B cell (primary cell): Measurements from ENCODE around the gene CCDC141.

DNA sequence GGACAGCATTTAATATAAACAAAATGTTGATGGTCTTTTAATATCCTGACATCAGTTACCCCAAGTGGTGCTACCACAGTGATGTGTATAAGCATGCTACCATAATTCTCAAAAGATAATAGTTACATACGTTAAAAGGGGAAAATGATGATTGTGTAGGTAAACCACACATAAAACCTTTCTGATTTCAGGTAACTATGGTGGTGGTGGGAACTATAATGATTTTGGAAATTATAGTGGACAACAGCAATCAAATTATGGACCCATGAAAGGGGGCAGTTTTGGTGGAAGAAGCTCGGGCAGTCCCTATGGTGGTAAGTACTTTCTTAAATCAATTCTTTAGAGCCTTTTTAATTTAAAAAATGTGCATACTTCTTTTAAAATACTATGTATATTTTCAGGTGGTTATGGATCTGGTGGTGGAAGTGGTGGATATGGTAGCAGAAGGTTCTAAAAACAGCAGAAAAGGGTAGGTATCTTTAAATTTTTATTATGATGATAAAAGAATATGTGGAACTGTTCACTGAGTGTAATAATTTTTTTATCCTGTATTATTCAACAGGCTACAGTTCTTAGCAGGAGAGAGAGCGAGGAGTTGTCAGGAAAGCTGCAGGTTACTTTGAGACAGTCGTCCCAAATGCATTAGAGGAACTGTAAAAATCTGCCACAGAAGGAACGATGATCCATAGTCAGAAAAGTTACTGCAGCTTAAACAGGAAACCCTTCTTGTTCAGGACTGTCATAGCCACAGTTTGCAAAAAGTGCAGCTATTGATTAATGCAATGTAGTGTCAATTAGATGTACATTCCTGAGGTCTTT, 6.5 kb downstream of the HNRNPA3 start:
- PRO-cap: no peak
- CAGE, long polyA plus RNA: no peak

- PRO-cap: no peak
- CAGE, long polyA plus RNA: no peak
Observed at GRCh38 chr2:177225914-177226344, 13.3 kb downstream of the HNRNPA3 start.

DNA sequence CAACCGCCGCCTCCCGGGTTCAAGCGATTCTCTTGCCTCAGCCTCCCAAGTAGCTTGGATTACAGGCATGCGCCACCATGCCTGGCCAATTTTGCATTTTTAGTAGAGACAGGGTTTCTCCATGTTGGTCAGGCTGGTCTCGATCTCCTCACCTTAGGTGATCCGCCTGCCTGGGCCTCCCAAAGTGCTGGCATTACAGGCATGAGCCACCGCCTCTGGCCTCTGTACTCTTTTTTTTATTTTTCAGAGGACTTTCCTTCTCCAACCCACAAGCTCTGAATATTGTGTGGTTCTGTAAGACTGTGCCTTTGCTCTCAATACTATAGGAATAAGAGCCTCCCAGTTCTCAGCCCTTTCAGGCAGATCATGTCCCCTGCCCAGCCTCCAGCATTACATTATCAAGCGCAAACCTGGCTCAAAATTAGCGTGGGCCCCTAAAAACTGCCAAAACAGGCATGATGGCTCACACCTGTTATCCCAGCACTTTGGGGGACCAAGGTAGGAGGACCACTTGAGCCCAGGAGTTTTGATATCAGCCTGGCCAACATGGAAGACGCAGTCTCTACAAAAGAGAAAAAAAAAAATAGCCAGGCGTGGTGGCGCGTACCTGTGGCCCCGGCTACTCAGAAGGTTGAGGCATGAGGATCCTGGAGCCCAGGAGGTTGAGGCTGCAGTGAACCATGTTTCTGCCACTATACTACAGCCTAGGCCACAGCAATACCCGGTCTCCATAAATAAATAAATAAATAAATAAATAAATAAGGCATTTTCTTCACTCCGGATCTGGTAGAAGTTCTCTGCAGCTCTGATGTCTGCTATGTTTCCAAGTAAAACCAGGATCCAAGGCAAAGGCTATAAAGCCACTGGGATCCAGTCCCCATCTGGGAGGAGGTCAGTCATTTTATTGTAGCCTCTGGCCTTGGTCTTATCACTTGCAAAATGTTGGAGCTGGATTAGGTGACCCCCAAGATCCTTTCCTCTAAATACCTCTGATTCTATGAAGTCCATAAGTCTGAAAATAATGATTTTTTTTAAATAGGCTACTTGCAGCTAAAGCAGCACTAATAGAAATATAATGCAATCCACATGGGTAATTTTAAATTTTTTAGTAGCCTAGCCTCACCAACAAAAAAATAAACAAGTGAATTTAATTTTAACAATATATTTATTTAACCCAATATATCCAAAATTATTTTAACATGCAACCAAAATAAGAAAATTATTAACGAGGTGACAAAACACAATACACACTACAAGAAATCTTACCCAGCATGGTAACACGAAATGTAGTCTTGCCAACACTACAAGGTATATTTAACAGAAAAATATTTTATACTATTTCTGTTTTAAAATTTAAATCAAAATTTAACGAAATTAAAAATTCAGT, 15.5 kb downstream of the NFE2L2 start:
- PRO-cap: bidirectional peak, plus-strand start at position 353 of the sequence, minus-strand start at position 268 of the sequence
- CAGE, long polyA plus RNA: no peak

GRCh38 chr2:177257775-177258868, 6.4 kb downstream of the NFE2L2 start:
- PRO-cap: no peak
- CAGE, long polyA plus RNA: no peak

DNA sequence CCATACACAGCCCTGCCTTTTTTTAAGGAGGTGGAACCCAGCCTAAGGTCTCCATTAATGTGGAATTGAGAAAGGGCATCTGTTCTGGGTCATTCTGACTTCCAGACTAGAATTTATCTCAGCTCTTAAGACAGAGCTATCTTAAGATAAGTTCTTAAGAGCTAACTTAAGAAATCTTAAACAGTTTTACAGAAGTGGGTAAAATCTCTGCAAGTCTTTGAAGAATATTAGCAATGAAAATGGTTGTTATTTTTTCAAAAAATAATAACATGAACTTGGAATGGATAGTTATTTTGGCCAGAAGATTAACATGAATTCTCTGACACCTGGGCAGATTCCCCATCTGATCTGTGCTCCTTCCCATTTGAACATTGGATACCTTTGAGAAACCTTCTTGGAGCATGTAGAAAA, 42.2 kb upstream of the NFE2L2 start:
- PRO-cap: no peak
- CAGE, long polyA plus RNA: no peak

- PRO-cap: no peak
- CAGE, long polyA plus RNA: no peak
Observed at GRCh38 chr2:178281753-178282523, 87.6 kb downstream of the OSBPL6 start.

- PRO-cap: no peak
- CAGE, long polyA plus RNA: no peak
Observed at GRCh38 chr2:178441176-178441768, 9.7 kb downstream of the PRKRA start.

DNA sequence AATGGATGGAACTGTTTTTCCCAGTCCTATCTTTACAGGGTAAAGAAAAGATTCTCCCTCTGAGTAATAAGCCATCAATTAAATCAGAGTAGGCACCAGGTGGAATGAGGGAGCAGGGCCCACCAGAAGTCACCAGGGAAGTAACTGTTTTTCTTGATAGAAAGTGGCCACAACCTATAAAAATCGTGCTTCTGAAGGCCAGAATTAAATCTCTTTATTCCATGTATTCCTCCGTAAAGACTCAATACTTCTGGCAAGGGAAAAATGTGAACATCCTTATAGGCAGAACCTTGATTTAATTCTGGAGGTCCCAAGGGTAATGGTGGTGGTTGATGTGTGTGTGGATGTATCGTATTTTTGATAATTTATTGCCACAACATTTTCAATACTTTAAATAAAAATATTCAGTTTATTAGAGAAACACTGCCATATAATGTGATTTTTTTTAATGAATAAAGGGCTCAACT, 667 bp downstream of the FKBP7 start:
- PRO-cap: no peak
- CAGE, long polyA plus RNA: no peak

- PRO-cap: unidirectional peak, minus-strand start at chr2:178479111
- CAGE, long polyA plus RNA: no peak
Observed at GRCh38 chr2:178478773-178479612, 593 bp upstream of the FKBP7 start.

- PRO-cap: no peak
- CAGE, long polyA plus RNA: no peak
Observed at GRCh38 chr2:178490374-178490983, 10.2 kb downstream of the PLEKHA3 start.

DNA sequence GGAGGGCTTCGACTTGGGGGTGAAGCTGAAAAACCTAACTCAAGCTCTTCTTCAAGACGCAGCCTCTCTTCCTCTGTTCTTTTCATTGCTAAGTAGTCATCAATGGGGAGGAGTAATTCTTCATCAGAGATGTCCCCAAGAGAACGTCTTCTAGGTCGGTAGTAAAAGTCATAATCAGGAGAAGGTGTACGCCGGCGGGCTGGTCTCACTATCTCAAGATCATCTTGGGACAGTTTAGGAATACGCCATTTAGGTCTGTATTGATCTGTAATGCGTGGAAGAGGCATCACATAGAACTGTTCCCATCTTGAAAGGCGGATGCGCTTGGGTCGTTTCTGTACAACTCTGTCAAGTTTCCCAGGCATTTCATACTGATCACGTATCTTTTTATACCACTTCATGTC, 52.3 kb downstream of the PLEKHA3 start:
- PRO-cap: no peak
- CAGE, long polyA plus RNA: no peak

DNA sequence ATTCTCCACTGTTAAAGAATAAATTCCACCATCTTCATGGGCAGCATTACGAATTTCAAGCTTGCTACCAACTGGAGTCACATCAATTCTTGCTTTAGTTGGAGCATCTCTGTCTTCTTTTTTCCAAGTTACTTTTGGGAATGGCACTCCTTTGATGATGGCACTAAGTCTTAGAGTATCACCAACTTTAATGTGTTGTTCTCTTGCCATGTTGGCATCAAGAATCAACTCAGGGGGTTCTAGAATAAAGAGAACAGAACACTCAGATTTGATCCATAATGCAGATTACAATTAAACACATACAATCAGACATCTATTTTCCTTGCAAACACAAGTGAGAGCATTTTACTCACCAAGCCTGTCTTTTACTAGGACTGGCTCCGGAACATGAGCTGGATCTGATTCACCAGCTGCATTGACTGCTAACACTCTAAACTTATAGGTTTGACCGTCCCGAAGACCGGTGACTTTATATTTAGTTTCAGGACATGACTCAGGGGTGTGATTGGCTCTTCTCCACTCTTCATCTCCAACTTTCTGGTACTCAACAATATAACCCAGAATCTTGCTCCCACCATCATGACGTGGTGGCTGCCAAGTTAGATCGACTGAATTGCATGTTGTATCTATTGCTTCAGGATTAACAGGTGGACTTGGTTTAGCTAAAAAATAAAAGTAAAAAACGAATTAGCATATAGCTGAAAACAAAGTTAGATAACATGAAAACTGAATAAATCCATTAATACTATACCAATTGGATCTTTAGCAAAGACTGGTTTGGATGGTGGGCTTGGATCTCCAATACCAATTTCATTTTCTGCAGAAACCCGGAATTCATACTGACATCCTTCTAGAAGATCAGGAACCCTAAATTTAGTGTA, 112.4 kb downstream of the PLEKHA3 start:
- PRO-cap: no peak
- CAGE, long polyA plus RNA: no peak

DNA sequence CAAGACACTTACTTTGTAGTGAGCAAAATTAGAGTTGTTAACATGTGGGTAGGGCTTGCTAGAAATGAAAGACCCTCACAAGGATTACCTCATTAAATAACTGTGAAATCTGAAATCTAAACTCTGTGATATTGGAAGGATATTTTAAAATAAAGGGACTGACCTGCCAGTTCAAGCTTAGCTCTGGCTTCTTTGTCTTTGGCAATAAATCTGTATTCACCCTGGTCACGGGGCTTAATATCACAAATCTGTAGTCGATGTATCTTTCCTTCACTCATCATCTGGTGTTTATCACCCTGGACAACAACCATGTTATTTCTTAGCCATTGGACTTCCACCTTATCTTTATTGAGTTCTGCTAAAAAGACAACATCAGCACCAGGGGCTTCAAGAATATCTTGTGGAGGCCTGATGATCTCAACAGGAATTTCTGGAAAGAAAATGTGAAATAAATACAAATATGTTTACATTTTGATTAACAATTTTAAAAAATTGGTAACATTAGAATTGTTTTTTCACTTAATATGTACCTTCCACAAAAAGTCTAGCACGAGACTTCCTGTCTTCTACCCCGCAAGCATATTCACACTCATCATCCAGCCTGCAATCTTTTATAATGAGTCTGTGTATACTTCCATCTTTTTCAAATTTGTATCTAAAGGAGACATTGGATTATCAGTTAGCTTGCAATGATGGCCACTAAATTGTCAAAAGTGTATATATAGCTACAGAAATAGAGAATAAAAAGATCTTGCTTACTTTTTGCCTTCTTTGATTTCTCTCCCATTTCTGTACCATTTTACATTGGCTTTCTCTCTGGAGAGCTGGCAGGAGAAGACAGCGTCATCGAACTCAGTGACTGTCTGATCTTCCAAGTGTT, 139.4 kb downstream of the PLEKHA3 start:
- PRO-cap: no peak
- CAGE, long polyA plus RNA: no peak

GRCh38 chr2:178719297-178719702, 87.9 kb downstream of the TTN start:
- PRO-cap: no peak
- CAGE, long polyA plus RNA: no peak

DNA sequence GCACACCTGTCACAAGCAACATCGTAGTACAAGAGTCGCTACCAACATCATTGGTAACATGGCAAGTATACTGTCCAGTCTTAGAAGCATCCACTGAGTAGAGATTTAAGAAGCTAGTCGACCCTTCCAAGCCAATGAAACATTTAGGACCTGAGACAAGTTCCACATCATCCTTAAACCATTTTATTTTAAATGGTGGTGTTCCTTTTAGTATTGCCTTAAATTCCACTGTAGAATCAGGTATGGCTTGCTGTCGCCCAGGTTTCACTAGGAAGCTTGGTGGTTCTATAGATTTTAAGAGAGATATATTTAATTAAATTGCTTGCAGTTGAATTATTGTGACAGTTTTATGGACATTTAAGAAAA, 79.7 kb downstream of the TTN start:
- PRO-cap: no peak
- CAGE, long polyA plus RNA: no peak

- PRO-cap: no peak
- CAGE, long polyA plus RNA: no peak
Observed at GRCh38 chr2:178799004-178799444, 8.2 kb downstream of the TTN start.

GRCh38 chr2:178806409-178807010, 713 bp downstream of the TTN start:
- PRO-cap: no peak
- CAGE, long polyA plus RNA: no peak

DNA sequence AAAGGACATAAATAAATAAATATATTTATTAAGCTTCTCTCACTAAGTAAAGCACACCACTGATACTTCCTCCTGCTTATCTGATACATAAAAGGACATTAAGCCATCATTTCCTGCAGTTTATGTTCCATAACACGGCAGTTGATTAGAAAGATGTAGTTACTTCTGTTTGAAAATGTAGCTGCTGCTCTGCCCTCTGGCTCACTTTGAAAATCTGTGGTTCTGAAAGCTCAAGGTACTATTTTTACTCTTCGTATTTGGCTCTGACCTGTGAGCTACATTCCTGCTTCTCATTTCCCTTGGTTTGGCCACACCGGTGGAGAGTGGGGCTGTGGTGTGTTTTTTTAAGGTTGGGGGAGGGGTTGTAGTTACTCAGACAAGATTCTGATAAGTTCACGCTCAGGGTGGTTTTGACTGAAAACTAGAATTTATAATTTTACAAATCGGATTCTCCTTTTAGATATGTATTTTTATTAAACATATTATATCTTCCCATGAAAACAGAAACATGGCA, 12.8 kb upstream of the TTN start:
- PRO-cap: no peak
- CAGE, long polyA plus RNA: no peak

- PRO-cap: no peak
- CAGE, long polyA plus RNA: no peak
Observed at GRCh38 chr2:178863678-178864323, 56.6 kb upstream of the TTN start.

GRCh38 chr2:179049001-179050406, at the start of gene CCDC141:
CCDC141 (minus strand) TSS chr2:179050137.
- PRO-cap: bidirectional peak, plus-strand start at chr2:179049853, minus-strand start at chr2:179049762
- CAGE, long polyA plus RNA: start-site peak on the minus strand at chr2:179050047-179050117, 80 and 106 reads in 2 replicates